Ascending aorta (tissue), 1 donor: Measurements from ENCODE around the genes VPREB1 and PRAME.

DNA sequence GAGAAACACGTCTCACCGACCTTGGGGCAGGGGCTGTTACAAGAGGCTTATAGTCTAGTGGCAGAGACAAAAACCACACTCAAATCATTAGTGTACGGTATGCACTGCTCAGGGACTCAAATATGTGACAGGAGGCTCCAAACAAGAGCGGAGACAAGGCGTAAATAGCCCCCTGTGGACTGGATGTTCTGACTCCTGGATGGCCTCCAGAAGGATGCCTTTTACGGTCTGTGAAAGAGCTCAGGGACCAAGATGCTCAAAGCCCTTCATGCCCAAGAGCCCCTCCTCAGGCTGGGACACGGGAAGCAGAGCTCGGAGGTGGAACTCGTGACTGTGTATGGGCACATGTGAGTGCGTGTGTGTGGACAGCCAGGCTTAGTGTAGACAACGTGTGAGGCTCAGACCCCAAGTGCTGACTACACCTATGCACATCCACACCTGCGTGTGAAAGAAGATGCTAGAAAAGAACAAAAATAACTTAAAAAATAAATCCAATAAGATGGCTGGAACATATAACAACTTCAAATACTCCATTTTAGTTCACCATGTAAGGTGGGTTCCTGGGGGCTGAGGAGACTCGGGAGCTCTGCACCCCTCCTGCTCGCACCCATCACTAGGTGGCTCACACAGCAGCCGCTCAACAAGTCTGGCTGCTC is 9.6 kb downstream of the PPM1F start:
- PRO-cap: no peak

- PRO-cap: no peak
Measured at GRCh38 chr22:22025455-22026250, 43.1 kb upstream of the TOP3B start.

DNA sequence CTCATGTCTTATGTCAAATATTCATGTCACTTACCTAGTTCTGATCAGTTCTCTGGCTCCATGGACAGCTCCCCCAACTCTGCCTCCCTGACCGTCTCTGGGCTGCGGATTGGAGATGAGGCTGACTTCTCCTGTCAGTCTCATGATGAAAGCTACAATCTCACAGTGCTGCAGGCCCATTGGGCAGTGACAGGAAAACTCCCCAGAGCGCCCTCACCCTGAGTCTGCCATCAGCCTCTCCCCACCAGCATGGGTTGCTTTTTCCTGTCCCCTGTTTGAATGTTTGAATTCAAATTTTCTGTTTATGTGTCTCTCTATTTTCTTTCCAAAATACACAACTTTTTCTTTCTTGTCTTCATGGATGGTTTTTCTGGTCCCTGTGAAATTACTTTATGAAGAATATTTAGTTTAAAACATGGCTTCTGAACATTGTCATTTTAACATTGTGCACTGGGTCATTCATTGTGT is 63.8 kb upstream of the TOP3B start:
- PRO-cap: no peak

GRCh38 chr22:22244446-22244994 is at the start of gene VPREB1:
VPREB1 (plus strand) TSS chr22:22244786.
- PRO-cap: no peak

GRCh38 chr22:22557370-22558014 is 1.6 kb downstream of the PRAME start:
- PRO-cap: no peak

GRCh38 chr22:22558902-22559827 is at the start of gene PRAME:
PRAME (minus strand) TSS chr22:22559265.
- PRO-cap: no peak

DNA sequence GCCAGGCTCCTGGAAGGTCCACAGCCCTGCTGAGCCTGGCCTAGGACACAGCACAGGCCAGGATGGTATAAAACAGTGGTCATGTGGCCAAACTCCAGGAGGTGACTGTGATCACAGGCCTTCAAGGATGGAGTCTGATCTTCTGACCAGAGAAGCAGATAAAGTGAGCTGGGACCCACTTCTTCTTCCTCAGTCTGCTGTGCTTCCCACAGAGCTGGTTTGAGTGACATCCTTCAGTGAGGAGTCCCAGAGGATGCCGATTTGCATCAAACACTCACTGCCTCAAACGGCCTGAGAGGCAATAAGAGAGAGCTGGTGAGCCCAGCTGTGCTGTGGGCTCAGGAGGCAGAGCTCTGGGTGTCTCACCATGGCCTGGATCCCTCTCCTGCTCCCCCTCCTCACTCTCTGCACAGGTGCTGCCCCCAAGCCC is 37.8 kb upstream of the IGLL5 start:
- PRO-cap: no peak

DNA sequence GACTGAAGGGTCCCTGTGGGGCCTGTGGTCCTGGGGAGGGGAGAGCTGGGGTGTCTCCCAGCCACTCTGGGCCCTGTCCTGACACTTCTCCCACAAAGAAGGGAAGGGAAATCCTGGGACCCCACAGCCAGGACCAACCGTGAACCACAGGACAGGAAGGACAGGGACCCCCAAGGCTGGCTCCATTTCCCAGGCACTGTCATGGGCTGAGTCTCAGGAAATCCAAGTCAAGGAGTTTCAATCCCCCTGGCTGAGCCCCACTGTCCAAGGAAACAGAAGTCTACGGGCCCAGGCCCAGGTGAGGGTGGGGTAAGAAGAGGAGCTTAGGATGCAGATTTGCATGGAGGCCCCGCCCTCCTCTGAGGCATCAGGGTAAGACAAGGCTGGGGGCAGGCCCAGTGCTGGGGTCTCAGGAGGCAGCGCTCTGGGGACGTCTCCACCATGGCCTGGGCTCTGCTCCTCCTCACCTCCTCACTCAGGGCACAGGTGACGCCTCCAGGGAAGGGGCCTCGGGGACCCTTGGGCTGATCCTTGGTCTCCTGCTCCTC is 31.4 kb upstream of the IGLL5 start:
- PRO-cap: no peak

- PRO-cap: no peak
Measured at GRCh38 chr22:22910784-22911100, 23.1 kb downstream of the IGLL5 start.

GRCh38 chr22:23016838-23017404 is 53.4 kb upstream of the GNAZ start:
- PRO-cap: no peak

DNA sequence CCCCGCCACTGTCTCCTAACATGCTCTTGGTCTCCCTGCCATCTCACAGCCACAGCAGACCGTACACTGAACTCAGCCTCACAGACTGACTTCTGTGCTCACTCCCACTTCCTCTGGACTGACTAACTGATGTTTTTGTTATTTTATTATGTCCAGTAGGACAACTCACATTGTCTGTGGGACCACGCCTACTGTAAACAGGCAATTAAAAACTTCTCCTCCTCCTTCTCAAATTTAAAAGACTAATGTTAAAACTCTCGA is 2.6 kb upstream of the GNAZ start:
- PRO-cap: no peak

- PRO-cap: no peak
Measured at GRCh38 chr22:23098228-23099625, 28.4 kb downstream of the GNAZ start.

DNA sequence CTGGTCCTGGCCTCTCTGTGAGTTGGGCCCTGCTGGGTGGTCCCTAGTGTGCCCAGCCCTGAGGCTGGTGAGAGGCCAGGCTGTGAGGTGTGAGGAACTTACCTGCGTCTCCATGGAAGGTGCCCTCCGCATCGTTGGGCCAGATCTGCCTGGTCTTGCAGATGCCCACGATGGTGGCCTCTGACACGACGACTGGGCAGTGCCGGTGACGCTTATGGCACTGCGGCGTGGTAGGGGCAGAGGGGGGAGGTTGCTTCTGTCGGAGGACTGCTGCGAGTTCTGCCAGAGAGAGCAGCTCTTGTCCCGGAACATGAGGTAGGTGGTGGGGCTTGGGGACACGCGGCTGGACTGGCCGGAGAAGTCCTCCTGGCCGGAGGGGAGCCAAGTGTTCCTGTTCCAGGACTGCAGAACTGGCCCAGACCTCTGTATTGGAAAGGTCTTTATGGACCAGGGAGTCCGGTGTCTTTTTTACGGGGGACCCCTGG is 451 bp upstream of the BCR start:
- PRO-cap: bidirectional peak, plus-strand start outside the sequence, minus-strand start at position 412 of the sequence

GRCh38 chr22:23218601-23219507 is 38.5 kb downstream of the BCR start:
- PRO-cap: no peak

- PRO-cap: unidirectional peak, minus-strand start at chr22:23219955
Measured at GRCh38 chr22:23219734-23220397, 39.6 kb downstream of the BCR start.

DNA sequence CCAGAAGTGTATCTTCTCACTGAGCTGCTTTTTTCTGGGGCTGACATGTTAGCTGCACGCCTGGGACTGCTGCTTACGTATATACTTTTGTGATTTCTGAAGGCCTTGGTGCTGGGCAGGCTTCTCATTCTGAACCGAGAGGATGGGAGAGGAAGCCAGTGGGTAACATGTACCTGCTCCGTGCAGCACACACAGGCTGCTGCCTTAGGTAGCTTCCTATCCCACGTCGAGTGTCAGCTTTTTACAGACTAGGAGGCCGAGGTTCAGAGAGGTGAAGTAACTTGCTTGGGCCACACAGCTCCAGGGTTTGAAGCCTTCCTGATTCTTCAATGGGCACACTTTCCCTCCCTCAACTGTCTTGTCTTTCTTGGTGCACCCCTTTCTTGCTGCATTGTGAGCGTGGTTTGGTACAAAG is 74.8 kb downstream of the BCR start:
- PRO-cap: no peak

DNA sequence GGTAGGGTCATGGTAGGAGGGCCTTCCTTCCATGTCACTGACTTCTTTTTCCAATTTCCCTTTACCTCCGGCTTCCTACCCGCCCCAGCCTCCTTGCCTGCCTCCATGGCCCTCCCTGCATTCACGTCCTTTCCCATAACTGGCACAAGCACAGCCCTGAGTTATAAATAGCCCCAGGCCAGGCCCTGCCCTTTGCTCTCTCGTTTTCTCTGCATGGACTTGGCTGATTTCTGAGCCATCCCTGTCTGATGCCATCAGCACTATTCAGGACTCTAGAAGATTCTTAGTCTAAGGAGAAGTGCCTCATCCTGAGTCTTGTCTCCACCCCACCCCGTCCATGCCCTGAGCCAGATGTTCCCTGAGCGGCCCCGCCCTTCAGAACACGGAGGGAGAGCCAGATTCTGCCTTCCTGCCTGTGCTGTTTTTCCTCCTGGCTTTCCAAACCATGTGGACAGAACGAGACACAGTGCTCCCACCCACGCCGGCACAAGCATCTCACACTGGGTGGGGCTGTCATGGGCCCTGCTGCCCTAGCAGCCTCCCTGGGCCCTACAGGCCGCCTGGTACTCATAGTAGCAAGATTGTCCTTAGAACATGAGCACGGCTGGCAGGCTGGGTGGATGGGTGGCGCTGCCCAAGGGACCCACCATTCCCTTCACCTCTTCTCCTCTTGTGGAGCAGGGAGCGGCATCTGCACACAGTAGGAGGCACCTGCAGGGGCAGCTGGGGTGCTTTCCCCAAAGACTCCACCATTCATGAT is 76.8 kb downstream of the BCR start:
- PRO-cap: unidirectional peak, minus-strand start at position 137 of the sequence; unidirectional peak, minus-strand start at position 432 of the sequence

DNA sequence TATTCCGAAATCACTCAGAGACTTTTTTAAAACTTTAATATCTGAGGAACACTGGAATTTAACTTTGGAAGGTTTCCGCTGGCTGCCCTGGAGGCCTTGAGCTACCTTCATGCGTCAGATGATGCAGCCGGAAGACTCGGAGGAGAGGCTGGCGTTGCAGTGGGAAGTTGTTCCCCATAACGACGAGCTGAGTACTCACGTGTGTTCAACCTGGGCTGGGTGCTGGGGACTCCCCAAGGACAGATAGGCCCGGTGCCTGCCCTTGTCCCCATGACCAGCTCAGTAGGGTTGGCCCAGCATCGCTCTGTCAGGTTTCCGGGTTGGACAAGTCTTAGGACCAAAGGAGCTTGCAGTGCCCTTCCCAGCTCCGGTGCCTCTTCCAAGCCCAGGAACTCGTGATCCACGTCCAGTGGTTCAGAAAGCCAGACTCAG is 84.8 kb downstream of the BCR start:
- PRO-cap: no peak

DNA sequence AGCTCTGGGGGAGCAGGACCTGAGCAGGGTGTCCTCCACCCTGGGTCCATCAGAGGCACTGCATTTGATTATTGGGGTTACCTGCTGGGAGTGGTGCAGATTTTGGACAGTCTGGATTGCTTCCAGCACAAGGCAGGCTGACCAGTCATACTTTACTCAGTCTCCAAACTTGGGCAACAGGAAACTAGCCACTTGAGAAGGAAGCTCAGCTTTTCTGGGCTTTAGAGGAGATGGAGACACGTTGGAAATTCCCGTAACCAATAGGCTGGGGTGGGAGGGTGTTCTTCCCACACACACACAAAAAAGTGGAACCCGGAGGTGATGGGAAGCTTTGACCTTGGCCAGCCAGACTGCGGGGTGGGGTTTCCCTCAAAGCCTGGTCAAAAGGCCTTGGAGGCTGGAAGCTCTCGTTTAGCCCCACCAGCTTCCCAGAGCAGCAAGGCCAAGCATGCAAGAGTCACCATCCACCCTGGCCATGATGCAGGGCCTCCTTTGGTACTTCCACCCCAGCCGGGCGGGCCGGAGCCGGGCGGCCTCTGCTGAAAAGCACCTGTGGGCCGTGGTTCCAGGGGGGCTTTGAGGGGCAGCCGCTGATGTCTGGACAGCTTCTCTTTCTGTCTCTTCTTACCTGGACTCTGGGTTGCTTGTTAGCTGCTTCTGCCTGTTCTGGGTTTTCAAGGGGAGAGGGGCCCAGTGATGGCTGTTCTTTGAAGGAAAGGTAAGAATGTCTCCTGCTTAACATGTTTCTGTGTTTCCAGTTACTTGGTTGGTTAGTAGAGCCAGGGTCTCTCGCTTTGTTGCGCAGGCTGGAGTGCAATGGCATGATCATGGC is 126.2 kb downstream of the BCR start:
- PRO-cap: no peak

GRCh38 chr22:23514552-23515132 is 65.4 kb downstream of the IGLL1 start:
- PRO-cap: no peak